Mammary epithelial cell (primary cell): Measurements from ENCODE around the gene TMEM30B.

DNA sequence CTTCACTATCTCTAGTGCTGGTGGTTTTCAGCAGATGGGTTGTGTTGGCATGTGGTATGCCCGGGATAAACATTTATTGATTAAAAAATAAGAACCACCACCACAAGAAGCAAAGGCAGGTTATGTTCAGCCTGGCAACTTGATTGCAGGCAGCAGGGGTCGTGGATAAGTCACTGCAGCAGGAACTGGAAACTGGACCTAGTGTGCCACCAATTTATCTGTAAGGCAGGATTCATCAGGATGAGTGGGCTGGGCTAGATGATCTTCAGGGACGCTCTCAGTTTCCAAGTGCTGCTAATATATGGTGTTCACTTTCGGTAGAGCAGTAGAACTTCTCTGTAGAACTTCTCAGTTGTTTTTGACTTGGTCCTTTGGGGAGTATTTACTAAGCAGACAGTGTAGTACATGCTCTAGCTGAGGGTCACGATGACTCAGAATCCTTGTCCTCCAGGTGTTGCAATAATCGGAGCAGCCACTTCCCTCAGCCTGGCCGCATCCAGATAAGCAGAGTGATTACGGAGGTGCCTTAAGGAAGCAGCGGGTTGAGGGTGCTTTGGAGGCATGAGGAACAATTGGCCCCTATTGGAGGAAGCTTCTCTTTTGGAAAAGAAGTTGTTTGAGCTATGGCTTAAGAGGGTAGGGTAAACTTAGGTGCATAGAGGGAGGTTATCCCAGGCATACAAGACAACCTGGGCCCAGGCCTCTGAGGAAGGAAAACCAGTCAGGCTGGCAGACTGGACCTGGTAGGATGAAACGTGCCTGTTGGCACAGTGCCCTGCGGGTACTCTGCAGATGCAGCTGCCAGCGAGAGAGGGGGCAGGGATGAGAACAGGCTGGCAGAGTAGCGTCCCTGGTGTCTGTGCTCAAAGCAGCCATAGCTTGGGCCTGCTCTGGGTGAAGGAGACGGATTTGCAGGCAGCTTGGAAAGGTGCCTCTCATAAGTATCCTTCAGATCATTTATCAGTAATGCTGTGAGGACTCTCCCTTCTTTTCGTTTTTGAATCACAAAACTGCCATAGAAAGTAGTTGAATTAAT is 104.0 kb downstream of the GPR135 start:
- CAGE, long polyA plus RNA, result no peak
- RRBS, result no CpG with 5 or more reads among the region's 15 CpGs

- CAGE, long polyA plus RNA, result no peak
- RRBS, result no CpG with 5 or more reads among the region's 3 CpGs
Observed at GRCh38 chr14:59384064-59384453, 81.1 kb downstream of the GPR135 start.

GRCh38 chr14:59483301-59483619 is 948 bp downstream of the L3HYPDH start:
- CAGE, long polyA plus RNA, result no peak
- RRBS, result no CpG with 5 or more reads among the region's 7 CpGs

DNA sequence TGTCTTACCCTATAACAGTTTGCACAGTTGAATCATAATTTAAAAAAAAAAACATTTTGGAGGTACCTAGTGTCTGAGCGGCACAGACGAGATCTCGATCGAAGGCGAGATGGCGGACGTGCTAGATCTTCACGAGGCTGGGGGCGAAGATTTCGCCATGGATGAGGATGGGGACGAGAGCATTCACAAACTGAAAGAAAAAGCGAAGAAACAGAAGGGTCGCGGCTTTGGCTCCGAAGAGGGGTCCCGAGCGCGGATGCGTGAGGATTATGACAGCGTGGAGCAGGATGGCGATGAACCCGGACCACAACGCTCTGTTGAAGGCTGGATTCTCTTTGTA is 88.2 kb downstream of the C14orf39 start:
- CAGE, long polyA plus RNA, result no peak
- RRBS, result no CpG with 5 or more reads among the region's 23 CpGs

DNA sequence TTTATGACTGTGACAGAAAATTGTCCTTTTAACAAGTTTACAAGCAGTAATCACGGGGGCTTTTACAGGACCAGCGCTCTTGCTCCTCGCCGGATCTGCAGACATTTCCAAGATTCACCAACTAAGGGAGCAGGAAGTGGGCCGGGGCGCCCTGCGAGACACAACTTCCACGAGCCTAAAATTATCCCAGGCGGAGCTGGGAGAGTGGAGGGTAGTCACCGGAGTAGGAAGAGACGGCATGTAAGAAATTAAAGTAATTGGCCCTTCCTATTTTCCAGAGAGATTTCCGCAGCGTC is 5.5 kb downstream of the SIX1 start:
- CAGE, long polyA plus RNA, result no peak
- RRBS, result 38% methylated on average over 7 of the region's 13 CpGs

GRCh38 chr14:60658110-60658699 is 8.9 kb upstream of the SIX1 start:
- CAGE, long polyA plus RNA, result no peak
- RRBS, result no CpG with 5 or more reads among the region's 12 CpGs

GRCh38 chr14:60806415-60806752 is 71.8 kb downstream of the MNAT1 start:
- CAGE, long polyA plus RNA, result no peak
- RRBS, result no CpG with 5 or more reads among the region's 3 CpGs

DNA sequence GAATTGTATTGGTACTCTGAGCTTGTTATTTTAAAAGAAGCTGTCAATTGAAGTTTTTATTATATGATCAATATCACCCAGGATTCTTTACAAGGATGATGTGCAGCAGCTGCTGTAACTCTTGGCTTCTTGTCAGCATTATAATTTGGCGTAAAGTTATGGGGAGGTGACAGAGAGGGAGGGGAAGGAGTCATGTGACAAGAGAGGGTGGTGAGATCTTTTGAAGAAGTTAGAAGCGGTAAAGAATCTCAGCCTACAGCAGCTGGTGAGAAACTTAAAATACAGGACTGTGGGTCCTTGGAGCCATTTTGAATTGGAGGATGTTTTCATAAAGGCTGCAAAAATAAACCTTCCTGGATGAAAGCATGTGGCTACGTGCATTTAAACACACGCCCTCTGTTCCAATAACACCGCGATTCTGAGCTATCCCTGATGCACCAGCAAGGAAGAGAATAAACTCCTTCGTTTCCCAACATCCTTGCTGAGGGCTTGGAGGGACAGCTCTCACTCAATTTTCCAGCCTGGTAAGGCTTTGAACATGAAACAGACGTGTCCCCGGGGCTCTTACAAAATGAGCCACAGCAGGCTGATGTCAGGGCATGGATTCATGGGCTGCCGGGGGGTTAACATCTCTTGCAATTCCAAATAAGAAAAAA is 133.7 kb downstream of the TMEM30B start:
- CAGE, long polyA plus RNA, result no peak
- RRBS, result 8% methylated on average over 2 of the region's 10 CpGs

- CAGE, long polyA plus RNA, result no peak
- RRBS, result no CpG with 5 or more reads among the region's 9 CpGs
Observed at GRCh38 chr14:61279280-61279865, 1.8 kb downstream of the TMEM30B start.

DNA sequence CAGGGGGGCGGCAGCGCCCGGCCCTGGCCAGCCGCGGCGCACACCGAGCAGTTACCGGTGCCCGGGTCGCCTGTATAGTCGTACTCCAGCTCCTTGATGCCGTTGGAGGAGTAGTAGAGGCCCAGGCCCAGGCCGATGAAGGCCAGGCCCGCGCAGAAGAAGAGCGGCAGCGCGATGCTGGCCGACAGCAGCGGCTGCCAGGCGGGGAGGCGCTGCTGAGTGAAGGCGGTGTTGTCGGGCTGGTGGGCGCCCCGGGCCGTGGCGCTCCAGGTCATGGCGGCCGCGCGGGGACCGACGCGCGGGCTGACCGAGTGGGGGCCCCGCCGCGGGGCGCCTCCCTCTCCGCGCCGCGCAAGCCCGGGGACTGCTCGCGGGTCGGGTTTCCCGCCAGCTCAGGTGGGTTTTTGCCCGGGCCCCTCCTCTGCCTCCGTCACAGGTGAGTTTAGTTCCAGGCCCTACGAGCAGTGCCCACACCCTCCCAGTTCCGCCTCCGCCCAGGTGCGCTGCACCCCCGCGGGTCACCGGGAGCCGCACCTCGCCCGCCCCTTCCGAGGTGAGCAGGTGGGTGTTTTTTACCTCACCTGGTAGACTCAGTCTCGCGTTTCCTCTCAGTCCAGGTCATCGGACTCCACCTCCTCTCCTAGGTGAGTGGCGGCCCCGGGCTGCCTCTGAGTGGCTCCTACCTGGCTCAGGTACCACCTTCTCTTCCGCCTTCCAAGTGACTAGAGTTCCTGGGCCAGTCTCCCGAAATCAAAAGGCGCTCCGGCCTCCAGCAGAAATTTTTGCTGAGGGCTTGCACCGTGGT is at the start of gene TMEM30B:
Gene TMEM30B, minus strand, starts transcription at position 466 of the 805 bp plus-strand sequence.
- CAGE, long polyA plus RNA, result no peak
- RRBS, result under 1% methylated on average over 22 of the region's 73 CpGs

DNA sequence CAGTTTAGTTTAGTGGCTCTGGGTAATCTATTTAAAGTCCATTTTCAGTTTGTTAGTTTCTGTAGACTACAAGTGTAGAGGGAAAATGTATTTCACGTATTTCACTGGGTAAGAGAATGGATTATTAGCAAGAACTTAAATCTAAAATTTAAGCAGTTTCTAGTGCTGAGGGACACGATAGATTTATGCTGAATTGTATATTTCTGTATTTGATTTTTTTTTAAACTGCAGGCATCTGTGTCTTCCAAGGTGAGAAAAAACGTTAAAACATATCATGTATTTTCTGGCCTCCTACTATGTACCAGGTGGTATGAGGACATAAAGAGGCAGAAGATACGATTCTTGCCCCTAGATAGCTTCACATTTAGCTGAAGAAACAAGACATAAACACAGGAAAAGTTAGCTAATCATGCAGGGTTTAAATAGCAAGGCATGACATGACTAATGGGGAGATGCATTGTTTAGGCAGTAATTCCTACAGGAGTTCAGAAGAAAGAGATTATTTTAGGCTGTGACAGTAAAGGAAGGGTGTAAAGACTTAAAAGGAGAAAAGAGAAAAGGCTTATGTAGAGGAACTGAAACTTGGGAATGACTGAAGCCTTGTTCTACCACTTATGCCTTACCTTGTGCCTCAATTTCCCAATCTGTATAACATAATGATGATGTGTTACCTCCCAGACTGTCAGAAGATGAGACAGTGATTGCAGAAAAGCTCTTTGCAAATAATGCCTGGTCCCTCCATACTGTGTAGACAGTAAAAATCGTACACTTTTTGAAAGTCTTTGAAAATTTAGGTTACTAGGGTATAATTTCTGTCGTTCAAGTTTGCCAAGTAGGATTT is 44.3 kb downstream of the PRKCH start:
- CAGE, long polyA plus RNA, result no peak
- RRBS, result no CpG with 5 or more reads among the region's 6 CpGs

DNA sequence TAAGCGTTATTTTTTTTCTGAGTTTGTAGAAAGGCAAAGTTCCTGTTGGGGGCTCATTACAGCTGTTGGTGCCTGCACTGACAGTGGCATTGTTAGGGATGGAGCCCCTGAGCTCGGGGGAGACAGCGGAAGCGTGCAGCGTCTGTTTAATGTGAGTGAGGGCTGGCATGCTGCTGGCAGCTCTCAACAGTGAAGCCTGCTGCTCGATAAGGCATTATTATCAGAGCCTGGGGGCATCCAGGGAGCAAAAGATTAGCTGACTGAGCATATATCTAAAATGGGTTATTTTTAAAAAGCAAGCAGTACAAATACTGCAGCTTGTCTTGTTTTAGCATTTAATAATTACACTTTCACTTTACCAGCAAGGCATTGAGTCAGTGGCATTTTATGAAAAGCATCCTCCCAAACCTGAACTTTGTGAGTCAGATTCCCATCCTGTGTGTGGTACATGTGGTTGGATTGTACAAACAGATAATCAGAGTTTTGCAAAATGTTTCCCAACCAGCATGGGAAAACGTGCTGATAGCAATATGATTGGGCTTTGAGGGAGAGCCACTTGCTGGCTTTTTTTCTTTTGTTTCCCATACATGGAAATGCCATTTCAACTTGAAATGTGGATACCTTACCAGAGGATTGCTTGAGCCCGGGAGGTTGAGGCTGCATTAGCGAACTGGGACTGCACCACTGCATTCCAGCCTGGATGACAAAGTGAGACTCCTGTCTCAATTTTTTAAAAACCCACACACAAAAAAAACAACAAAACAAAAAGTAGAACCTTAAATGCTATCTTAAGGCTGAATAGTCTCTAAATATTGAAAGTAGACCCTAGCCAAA is 150.8 kb downstream of the PRKCH start:
- CAGE, long polyA plus RNA, result no peak
- RRBS, result no CpG with 5 or more reads among the region's 9 CpGs

DNA sequence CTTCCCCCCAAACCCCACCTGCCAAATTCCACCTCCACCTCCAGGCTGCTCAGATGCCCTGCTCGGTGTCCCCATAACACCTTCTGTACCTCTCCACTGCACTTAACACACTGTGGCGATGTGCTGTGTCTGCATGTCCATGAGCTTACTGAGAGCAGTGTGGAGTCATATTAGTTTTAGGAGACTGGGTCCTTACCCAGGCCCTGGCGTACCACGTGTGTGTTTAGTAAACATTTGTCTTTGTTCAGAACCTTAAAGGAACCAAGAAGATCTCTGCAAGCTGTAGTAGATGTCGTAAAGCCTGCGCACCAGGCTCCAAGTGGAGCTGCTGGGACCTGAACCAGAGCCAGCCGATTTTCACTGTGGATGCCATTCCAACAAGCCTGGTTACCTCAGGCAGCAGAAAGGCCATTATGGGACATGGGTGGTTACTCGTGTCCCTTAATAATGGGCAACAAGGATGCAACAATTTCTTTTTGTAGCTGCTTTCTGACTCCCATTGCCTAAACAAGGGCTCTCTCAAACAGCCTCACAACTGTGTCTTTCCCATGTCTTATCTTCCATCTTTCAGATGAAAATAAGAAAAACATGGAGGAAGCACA is 159.7 kb downstream of the PRKCH start:
- CAGE, long polyA plus RNA, result no peak
- RRBS, result no CpG with 5 or more reads among the region's 8 CpGs

DNA sequence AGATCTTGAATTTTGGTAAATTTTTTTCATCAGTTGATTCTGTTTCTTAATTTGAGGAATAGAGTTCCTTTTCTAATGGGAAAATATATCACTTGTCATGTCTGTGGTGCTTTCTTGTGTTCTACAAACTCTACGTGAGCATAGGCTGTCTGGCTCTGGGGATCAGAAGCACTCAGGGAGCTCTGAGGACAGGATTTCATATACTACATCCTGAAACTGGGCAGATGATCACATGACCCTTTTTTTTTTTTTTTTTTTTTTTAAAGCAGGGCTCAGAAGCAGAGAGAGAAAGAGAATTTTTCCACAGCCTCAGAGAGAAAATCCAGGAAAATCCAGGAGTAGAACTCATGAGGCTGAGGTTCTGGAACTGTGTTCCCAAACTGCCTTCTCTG is 183.3 kb upstream of the HIF1A start:
- CAGE, long polyA plus RNA, result no peak
- RRBS, result no CpG with 5 or more reads among the region's 1 CpG

DNA sequence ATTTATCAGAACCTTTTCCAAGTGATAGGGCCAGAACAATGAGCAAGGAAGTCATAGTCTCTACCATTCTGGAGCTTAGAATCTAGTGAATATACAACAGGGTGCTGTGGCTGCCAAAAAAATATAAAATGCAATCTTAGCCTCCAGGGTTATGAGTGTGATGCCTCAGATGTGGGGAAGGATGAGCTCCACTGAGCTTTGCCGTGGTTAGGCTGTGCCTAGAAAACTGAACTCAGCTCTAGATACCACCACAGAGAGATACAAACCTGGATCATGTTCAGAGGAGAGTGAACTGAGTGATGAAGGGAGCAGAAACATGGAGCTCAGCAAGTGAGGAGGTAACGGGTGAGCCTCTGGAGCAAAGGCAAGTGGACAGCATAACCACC is 138.0 kb upstream of the HIF1A start:
- CAGE, long polyA plus RNA, result no peak
- RRBS, result no CpG with 5 or more reads among the region's 2 CpGs

- CAGE, long polyA plus RNA, result no peak
- RRBS, result no CpG with 5 or more reads among the region's 6 CpGs
Observed at GRCh38 chr14:61696471-61696752, 1.1 kb downstream of the HIF1A start.

GRCh38 chr14:61738659-61739325 is 23.4 kb upstream of the SNAPC1 start:
- CAGE, long polyA plus RNA, result no peak
- RRBS, result no CpG with 5 or more reads among the region's 3 CpGs

DNA sequence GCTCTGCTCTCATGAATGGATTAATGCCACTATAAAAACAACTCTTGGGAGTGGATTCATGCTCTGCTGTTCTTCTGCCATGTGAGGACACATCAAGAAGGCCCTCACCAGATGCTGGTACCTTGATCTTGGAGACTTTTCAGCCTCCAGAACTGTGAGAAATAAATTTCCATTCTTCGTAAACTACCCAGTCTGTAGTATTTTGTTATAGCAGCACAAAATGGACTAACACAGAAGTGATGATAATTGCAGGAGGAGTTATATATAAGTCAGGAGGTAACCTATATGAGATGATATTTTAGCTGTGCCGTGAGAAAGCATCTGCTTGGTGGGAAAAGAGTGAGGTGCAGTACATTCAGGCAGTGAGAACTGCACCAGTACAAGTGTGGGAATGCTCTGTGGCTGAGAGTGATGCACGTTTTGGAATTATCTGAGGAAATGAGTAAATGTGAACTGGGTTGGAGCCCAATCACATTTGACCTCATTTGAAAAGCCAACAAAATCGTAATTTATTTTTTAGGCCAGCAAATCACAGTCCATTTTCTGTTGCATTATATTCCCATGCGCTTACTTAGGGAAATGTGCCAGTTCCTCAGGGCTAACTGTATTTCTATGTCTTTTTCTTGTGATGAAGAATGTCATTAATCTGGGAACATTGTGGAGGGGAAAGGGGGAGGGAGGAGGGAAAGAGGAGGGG is 26.9 kb downstream of the SYT16 start:
- CAGE, long polyA plus RNA, result no peak
- RRBS, result no CpG with 5 or more reads among the region's 5 CpGs

- CAGE, long polyA plus RNA, result no peak
- RRBS, result no CpG with 5 or more reads among the region's 5 CpGs
Observed at GRCh38 chr14:61889770-61890389, 77.4 kb downstream of the SYT16 start.

DNA sequence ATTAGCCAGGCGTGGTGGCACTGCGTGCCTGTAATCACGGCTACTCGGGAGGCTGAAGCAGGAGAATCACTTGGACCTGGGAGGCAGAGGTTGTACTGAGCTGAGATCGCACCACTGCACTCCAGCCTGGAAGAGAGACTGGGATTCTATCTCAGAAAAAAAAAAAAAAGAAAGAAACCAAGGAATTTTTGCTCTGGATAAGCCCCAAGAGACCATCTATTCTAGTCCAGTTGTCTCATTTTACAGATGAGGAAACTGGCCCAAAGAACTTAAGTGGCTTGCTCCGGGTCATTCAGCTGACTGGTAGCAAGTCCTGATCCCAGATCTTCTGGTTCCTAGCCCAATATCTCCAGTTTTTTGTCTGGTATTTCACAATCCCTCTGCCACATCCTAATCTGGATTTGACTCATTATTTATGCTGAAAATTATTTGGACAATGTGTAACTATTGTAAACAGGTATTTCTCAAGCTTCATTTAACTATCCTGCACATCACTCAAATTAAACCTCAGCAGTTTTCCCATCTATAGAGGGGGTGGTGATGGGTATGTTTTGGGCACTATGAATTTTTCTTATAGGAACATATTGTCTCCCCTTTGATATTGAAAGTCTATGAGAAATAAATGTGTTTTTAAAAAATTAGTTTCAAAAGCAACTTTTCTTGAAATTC is 43.5 kb downstream of the PPP2R5E start:
- CAGE, long polyA plus RNA, result no peak
- RRBS, result no CpG with 5 or more reads among the region's 6 CpGs